Iris pigment epithelial cell (primary cell): ENCODE results near the gene NUTM2E.

GRCh38 chr10:79826094-79827367 is at the start of gene NUTM2E:
NUTM2E (plus strand) TSS chr10:79826739.
- RRBS: 2% methylated on average over 4 of the region's 131 CpGs

DNA sequence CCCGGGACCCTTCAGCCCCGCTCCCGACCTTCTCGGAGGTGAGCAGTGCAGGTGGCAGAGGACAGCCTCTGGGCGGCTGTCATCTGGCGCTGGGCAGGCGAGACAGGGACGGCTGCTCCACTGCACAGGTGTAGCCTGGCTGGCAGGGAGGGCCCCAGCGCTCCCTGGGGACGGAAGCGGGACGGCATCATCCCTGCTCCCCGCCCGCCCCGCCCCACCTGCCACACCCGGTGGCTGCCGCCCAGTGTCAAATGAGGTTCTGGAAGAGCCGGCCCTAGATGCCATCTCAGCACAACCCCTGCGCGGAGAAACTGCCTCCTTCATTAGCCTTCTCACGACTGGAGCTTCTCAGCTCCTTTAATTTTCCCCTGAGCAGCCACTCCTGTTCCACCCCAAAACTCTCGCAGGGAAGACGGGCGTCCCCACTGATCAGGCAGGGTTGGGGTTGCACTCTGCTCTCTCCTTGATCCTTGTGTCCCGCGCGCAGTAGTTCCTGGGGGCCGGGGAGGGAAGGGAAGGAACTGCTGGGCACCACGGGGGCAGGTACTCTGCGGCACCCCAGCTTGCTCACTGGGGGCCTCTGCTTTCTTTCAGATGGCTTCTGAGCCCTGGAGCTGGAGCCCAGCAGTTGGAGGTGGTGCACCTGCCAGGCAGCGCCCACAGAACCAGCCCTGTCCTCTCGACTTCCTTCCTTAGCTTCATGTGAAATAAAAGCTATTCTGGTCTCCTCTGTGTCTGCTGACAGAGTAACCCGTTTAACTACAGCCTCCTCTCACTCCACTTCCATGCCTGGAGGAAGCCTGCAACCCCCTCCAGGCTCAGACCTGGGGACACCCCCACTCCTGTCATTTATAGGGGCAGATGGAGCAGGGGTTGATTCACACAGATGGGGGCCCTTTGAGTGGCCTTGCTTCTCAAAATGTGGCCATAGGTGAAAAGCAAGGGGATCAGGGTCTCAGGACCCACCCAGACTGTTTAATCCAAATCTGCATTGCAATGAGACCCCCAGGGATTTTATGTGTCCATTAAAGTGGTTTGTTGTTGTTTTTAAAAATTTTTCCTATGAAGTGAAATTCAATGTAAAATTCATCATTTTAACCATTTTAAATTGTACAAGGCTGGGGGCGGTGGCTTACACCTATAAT is 12.1 kb downstream of the PLAC9 start:
- RRBS: no CpG with 5 or more reads among the region's 34 CpGs

DNA sequence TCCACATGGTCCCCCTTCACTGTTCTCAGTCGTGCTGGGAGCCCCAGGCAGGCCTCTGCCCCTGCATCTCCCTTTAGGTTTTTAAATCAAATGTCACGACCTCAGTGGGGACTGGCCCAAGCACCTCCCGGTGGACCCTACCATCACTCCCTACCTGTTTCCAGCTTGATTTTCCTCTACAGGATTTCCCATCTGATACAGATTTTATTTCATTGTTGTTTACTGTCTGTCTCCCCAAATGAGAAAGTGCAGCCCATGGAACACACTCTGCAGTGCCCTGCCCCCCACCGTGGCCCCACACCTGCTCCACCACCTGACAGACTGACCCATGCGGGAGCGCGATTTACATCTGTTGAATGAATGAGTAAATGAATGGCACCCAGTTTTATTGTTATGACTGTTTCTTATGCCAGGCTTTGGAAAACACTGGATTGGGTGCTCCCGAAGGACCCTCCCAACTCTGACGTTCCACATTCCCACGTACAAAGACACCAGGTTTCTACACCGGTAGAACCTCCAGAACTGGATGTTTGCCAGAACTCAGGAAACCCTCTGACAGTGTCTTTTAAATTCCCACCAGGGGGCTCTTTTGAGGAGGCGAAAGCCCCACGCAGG is 28.8 kb downstream of the PLAC9 start:
- RRBS: no CpG with 5 or more reads among the region's 13 CpGs

GRCh38 chr10:80166570-80167043 is 34.1 kb downstream of the PLAC9 start:
- RRBS: 89% methylated on average over 3 of the region's 15 CpGs

DNA sequence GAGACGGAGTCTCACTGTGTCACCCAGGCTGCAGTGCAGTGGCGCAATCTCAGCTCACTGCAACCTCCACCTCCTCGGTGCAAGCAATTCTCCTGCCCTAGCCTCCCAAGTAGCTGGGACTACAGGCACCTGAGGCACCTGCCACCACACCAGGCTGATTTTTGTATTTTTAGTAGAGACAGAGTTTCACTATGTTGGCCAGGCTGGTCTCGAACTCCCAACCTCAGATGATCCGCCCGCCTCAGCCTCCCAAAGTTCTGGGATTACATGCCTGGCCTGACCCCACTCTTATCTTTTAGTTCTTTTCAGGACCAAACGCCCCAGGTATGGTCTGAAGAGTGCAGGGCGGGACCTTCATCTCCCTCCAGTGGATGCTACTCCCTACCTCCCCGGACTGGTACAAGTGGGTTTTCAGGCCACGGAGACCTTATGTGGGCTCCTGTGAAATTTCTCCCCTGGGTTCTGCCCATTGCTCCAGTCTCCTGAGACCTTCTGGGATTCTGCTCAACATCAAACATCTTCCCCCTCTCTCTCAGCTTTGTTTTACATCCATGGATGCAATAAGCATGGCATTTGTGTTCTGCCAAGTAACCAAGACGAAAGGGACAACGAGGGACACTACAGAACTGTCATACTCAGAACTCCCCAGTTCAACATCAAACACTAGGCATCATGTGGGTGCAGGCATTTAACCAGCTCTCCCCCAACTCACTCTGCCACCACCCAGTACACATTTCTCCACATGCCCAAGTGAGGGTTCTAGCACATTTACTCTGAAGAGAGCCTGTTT is 28.1 kb downstream of the ANXA11 start:
- RRBS: no CpG with 5 or more reads among the region's 12 CpGs

DNA sequence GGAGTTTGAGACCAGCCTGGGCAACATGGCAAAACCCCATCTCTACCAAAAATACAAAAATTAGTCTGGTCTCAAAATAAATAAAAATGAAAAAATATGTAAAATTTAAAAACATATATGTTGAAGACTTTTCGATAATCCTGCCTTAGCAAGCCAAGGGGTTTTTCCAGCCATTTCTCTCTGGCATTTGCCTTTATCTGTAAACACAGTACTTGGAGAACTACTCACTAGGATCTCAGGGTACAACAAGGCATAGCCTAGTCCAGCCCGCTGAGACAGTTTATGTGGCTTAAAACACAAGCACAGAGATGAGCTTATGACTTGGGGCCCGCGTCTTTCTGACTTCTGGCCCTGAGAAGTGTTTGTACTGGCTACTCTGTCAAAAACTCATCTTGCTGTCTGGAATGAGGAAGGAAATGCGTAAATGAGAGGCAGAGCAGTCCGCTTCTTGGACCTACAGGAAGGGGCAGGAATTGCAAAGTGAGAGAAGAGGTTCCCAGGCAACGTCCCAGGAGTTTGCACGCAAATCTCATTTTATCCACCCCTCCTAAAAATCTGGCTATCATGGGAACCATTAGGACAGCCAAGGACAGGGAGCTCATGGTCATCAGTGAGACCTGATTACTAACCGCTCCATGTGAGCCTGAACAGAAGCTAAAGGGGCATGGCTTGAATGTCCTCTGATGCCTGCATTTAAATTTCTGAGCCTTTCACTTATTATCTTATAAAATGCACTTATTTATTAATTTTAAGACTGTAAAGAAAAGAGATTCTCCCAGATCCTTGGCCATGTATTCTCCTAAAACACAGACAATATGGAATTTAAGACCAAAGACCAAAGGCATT is 5.5 kb downstream of the ANXA11 start:
- RRBS: no CpG with 5 or more reads among the region's 9 CpGs

- RRBS: no CpG with 5 or more reads among the region's 3 CpGs
Measured at GRCh38 chr10:80290298-80290826, 904 bp upstream of the MAT1A start.

DNA sequence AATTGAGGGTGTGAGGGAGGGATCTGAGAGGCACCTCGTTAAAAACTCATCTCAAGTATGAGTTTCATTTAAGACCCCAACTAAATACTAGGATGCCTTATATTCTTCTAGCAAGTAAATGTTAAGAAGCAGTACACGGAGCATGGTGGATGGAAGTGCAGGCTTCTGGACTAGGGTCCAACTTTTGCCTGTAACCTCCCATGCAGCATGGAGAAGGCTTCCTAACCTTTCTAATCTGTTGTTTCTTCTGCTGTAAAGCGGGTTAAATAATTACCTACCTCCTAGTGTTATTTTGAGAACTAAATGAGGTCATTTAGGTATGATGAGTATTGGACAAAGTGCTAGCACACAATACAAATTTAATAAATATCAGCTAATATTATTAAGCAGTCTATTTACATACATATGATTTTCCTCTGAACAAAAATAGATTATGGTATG is 2.0 kb upstream of the MAT1A start:
- RRBS: no CpG with 5 or more reads among the region's 3 CpGs

DNA sequence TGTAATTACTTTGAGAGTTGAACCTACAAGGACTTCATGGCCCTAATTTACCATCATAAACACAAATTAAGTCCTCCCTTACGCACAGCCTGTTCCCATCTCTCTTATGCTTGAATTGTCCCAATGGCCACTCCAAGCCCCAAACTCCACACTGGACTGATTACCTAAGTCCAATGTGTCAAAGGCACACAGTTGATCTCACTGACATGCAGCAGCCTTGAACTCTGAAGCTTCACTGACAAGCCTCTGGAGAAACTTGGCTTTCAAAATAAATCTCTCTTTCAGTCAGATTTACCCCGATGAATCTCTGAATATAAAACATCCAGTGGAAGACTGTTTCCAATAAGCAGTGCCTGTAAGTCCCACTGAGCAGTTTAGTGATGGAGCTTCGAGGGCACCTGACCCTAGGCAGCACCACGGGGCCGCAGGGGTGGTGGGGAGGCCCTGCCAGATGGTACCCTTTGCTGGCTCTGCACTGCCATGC is 3.2 kb upstream of the MAT1A start:
- RRBS: no CpG with 5 or more reads among the region's 5 CpGs

- RRBS: no CpG with 5 or more reads among the region's 13 CpGs
Measured at GRCh38 chr10:80463899-80464503, 9.9 kb downstream of the TSPAN14 start.

DNA sequence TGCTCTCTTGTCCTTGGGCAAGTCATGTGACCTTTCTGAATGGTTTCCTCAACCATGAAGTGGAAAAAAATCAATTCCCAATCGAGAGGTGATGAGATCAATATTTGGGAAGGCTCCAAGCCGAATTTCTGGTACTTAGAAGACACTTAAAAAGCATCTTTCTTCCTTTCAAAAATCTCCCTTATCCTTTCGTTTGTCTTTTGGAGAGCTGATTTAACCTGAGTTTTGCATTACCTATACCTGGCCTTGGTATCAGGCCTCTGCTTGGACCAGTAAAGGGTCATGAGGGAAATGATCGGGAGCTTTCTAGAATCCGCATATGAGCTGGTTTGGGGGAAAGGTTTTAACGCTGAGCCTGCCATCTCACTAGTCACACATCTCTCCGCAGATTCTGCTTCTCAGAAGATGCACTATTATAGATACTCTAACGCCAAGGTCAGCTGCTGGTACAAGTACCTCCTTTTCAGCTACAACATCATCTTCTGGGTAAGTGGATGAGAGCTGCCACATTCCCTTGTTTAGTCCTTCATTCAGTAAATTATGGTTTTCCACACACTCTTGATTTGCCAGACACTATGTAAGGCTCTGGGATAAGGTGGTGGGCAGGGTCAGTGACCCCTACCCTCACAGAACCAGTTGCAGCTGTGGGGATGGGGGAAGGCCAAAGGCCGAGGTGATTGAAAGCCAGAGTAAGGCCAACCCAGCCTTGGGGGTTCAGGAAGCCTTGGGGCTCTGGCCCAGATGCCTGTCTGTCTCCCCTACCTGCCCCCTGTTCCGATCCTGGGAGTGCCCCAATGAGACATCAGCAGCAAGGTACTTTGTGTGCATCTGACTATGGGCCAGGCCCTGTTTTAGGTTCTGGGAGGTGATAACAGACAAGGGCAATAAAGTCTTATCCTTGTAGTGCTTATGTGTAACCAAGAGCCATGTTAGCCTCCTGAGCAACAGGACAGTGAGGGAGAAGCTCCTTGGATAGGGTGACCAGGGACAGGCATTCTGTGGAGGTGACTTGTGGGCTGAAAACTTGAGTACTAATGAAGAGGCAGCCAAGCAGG is 35.0 kb downstream of the TSPAN14 start:
- RRBS: no CpG with 5 or more reads among the region's 10 CpGs

DNA sequence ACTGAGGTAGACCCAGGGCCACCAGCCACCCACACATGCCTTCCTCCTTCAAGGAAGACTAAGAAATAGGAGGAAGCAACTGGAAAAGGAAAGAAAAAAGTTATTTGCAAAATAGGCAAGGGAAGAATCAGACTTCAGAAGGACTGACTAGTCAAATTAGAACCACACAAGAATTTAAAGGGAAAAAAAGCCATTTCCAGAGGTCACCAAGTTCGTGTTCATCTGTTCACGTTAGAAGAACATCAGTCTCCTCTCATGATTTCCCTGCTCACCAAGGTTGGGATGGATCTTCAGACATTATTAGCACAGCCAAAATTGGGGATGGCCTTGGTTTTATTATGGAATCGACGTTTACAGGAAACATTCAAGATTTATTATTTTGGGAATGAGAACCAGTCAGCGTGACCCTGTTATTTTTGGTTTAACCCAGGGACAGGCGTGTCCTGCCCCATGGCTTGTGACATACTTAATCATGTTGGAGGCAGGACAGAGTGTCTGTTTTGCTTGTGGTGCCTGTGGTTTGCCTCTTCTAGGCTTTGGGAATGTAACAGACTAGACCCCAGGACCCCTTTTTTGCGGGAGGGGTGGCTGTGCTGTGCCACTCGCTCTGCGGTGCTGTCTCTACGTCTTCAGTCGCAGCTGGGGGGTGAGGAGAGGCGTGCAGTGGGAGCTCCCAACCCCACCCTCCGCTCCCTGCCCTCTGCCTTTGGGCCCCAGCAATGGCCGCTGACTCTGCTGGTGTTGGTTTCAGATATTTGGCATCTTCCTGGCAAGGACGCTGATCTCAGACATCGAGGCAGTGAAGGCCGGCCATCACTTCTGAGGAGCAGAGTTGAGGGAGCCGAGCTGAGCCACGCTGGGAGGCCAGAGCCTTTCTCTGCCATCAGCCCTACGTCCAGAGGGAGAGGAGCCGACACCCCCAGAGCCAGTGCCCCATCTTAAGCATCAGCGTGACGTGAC is 20.3 kb upstream of the SH2D4B start:
- RRBS: no CpG with 5 or more reads among the region's 23 CpGs

GRCh38 chr10:84156311-84157603 is 16.8 kb upstream of the GPR15LG start:
- RRBS: no CpG with 5 or more reads among the region's 16 CpGs

- RRBS: no CpG with 5 or more reads among the region's 11 CpGs
Measured at GRCh38 chr10:84200926-84201619, 6.7 kb downstream of the CDHR1 start.

DNA sequence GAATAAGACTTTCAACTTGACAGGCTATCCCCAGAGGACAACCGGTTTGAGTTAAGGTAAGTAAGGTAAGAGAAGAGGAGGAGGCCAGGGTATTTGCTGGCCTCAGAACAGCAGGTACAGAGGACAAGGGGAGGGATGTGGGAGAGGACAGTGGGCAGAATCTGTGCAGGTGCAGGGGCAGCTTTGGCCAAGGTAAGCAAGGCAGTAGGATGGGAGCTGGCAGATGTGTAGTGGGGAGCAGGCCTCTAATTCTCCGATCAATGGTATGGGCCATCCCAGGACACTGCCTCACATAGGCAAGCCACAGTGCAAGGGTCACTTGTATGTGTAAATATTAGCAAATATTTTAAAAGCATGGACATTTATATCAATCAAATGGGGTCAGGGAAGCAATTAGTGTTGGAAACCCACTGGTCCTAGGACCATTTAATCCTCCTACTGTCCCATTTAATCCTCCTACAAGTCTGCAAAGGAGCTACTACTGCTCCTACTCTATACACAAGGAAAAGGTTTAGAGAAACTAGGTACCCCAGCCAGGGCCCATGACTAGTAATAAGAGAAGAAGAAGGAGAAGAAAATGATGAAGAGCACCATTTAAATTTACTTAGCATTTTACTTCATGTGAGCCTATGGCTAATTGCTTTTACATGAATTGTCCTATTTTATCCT is 373.4 kb downstream of the GRID1 start:
- RRBS: no CpG with 5 or more reads among the region's 2 CpGs

GRCh38 chr10:86389307-86390101 is 22.9 kb upstream of the GRID1 start:
- RRBS: 11% methylated on average over 23 of the region's 55 CpGs

- RRBS: no CpG with 5 or more reads among the region's 7 CpGs
Measured at GRCh38 chr10:86453040-86454126, 68.2 kb downstream of the WAPL start.

DNA sequence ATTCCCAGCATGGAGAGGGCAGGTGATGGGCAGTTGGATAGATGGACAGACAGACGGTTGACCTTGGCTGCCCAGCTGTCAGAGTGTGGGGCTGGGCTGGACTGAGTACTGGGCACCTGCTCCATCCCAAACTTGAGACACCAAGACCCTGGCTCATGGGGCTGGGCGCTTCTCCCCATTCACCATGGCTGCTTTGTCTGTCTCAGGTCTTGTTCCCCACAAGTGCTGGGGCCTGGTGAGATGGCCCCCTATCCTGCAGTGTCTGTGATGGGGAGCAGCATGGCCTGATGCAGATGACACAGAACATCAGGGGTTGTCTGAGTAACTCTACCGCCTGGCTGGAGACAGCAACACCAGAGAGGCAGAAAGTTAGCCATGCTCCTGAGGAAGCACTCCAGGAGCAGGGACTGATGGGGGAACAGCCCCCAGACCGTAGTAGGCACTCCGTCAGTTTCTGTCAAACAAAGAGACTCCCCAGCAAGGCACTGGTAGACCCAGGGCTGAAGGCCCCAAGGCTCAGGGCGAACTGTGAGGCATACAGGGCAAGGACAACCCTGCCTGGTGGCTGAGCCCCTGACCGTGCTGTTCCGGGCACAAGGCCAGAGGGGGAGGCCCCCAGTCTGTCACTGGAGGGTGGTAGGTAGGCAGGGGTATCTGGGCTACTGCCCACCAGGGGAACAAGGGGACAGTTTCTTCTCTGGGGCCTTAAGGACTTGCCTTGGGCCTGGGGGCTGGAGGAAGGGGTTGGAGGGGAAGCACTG is 1.0 kb downstream of the LDB3 start:
- RRBS: no CpG with 5 or more reads among the region's 8 CpGs

DNA sequence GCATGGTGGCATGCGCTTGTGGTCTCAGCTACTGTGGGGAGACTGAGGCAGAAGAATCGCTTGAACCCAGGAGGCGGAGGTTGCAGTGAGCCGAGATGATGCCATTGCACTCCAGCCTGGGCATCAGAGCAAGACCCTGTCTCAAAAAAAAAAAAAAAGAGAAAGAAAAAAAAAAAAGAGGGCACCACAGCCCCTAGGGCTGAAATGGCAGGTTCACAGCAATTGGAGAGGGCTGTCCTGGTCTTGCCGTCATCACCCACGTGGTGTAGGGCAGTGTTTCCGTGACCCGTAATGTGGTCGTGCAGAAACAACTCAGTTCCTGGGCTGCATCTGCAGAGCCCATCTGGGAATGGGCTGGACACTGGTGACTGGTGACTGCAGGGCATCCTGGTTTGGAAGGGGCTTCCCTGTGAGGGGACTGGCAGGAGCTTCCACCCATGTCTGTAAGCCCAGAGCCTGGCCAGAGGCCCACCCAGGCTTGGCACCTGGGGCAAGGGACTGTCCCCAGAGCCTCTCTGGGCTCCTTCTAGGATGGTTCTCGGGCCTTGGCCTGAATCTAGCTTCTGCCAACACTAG is 8.2 kb downstream of the LDB3 start:
- RRBS: no CpG with 5 or more reads among the region's 10 CpGs

- RRBS: 19% methylated on average over 2 of the region's 6 CpGs
Measured at GRCh38 chr10:86684192-86684796, 16.0 kb downstream of the LDB3 start.